ENCODE data around the genes TSC1, FAM163B and DBH.

DNA sequence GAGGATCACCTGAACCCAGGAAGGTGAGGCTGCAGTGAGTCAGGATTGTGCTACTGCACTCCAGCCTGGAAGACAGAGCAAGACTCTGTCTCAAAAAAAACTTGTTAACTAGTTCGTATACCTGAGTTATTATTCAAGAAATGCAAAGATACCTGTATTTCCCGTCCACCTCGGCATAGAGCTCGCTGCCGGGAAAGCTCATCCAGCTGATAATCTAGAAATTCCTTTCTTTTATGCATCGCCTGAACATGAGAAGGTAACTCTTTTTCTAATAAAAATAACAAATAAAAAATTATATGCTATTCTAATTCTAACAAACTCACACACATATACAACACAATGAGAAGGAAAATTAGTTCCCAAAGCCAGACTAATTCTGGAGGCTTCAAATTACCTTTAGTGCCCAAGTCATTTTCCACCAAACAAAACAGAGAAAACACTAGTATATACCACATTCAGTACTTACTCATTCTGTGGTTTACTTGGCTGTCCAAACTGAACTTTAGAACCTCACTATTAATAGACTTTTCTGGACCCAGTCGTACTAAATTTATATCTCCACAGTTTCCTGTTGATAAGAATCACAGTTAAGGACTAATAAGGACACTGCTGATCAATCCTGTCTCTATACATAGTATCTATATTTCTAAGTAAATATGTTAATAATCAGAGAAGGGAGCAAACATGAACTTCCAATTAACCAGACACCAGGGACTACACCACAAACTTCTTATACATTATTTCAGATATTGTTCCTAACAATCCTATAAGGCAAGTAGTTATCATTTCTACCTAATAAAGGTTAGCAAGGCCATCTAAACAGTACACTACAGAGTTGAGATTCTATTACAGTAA is 66.5 kb downstream of the SETX start:
- PRO-cap, 3 experiments, result no peak in any of the 3 experiments
- RAMPAGE, long total RNA, result no peak

GRCh38 chr9:132560521-132561260 is 21.7 kb upstream of the BARHL1 start:
- PRO-cap, 3 experiments, result no peak in any of the 3 experiments
- RAMPAGE, long total RNA, result no peak

DNA sequence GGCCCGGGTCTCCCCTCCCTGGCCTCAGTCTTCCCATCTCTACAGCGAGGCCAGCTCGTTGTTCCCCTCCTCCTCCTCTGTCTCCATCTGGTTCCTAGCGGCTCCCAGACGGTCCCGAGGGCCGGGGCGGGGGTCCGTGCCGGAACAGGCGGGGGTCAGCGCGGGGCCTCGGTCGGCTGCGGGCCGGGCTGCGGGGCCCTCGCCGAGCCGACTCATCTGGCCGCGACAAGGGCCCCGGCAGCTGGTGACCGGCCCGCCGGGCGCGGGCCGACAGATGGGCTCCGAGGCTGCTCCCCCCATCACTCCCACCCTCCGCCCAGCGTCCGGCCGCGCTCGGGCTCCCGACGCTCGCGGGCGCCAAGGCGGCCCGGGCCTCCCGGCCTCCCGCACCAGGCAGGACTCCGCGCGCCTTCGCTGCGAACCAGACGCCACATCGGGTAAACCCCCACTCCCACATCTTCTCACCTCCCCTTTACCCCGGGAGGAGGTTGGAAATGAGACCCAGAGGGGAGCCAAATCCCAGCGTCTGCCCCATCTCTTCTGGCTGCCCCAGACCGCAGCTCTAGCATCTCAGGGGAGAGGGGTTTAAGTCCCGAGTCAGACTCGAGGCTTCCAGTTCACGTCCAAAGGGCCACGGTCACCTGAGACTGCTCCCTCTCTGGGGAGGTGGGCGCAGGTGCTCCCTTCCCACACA is 8.2 kb downstream of the BARHL1 start:
- PRO-cap, 3 experiments, result no peak in any of the 3 experiments
- RAMPAGE, long total RNA, result no peak

- PRO-cap, 3 experiments, result no peak in any of the 3 experiments
- RAMPAGE, long total RNA, result no peak
These were observed 30.4 kb downstream of the DDX31 start for GRCh38 chr9:132639206-132639948.

DNA sequence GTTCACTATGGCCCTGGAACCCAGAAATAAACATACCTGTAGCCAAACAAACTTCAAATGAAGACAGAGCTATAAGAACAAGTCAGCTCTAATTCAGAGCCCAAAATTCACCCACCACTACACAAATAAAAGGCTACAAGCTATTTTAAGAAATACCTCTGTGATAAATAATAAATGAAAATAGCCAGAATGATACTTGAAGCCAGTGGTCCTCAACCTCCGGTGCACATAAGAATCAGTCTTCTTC is 2.4 kb downstream of the TSC1 start:
- PRO-cap, 3 experiments, result no peak in any of the 3 experiments
- RAMPAGE, long total RNA, result no peak

GRCh38 chr9:132944406-132945223 is at the start of gene TSC1:
Gene TSC1 (minus strand): TSS chr9:132944616.
- PRO-cap, 3 experiments, result peak in 3 of 3 experiments; most common plus-strand start chr9:132944955 (in 2); most common minus-strand start chr9:132944616 (in 3)
- RAMPAGE, long total RNA, result no peak

DNA sequence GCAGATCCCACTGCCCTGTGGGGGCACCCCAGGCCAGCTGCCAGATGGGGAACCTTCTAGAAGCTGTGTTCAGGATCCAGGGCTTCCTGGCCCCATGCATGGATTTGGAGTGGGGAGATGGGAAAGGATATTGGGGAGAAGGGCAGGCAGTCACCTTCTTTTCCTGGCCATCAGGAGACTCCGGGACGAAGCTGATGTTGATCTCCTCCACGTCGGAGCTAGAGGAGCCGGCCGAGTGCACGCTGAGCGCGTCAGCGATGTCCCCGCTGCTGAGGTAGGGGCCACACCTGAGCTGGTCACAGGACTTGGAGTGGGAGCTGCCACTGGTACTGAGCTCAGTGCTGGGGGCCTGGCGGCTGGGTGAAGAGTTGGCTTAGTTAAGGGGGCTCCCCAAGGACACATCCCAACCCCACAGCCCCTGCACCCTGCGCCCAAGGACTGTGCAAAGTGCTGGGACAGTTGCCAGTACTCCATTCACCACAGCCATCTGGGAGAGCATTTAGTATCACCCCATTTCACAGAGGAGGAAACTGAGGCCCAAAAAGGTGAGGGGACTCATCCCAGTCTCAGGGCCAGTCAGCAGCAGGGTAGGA is 19.2 kb downstream of the RALGDS start:
- PRO-cap, 3 experiments, result no peak in any of the 3 experiments
- RAMPAGE, long total RNA, result no peak

DNA sequence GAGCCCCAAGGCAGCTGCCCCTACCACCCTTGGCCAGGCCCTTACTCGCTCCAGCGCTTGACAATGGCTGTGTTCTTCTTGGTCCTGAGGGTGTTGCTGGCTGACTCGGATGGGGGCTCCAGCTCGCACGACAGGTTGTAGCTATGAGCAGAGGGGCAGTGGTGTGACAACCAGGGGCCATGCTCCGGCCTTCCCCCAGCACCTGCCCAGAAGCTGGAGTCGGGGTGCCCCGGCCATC is 18.7 kb downstream of the RALGDS start:
- PRO-cap, 3 experiments, result no peak in any of the 3 experiments
- RAMPAGE, long total RNA, result no peak

GRCh38 chr9:133107349-133107714 is 13.7 kb downstream of the RALGDS start:
- PRO-cap, 3 experiments, result no peak in any of the 3 experiments
- RAMPAGE, long total RNA, result no peak

DNA sequence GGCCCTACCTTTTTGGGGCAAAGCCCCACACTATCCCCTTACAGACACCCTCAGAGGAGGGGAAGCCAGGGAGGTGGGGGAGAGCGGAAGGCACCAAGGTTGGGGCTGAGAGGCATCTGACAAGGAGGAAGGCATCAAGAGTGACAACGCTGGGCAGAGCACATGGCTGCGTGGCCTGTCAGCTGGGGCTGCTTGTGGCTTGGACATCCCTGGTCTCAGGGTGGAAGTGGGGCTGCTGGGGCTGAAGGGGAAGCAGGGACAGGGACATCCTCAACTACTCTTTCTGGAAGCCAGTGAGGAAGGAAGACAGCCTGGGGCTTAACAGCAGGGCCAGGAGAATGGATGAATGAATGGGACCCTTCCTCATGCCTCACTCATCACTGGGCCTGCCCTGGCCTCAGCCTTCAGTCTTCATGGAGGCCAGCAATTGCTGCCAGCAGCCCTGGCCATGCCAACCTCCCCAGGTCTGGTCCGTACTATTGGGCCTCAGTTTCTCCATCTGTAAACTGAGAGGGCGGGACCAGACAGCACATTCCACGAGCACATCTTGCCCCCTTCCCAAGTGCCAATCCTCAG is 976 bp upstream of the RALGDS start:
- PRO-cap, 3 experiments, result no peak in any of the 3 experiments
- RAMPAGE, long total RNA, result no peak

DNA sequence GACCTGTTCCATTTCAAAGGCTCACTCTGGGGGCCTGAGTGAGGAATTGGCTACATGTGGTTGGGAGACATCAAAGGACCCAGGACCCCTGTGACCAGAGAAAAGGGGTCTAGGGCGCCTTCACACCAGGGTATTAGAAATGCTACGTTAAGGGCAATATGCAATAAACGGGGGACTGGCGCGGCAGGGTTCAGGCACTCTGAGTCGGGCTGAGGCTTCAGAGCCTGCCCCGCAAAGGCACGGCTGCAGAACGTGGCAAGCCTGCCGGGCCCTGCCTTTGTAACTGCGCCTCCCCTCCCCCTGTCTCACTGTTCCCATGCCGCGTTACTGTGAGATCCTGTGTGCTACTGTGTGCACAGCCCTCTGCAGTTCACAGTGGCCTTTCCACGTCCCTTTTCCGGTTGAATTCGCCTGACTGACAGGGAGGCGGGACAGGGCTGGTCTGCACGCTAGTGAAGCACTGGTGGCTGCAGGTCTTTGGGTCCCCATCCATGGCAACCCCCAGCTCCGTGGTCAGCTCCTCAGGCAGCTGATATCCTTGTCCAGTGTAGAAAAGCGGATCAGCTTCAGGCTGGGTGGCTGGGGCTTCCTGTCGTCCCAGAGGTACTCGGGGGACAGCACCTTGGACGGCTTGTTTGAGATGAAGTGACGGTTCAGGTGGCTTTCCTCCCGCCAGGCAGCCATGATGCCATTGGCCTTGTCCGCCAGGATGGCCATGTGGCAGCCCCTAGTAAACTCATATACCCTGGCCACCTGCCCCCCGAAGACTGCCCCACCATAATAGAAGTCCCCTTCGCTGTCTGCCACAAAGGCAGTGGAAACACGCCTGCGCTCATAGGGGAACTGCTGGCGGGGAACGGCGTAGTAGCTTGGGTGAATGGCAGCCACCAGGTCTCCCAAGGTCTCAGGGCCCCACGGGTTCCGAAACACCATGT is 10.4 kb downstream of the GBGT1 start:
- PRO-cap, 3 experiments, result peak in 1 of 3 experiments; most common minus-strand start position 399 of the sequence (in 1)
- RAMPAGE, long total RNA, result no peak

- PRO-cap, 3 experiments, result no peak in any of the 3 experiments
- RAMPAGE, long total RNA, result no peak
These were observed 24.8 kb upstream of the OBP2B start for GRCh38 chr9:133233592-133234572.

GRCh38 chr9:133273820-133274205 is 62.2 kb downstream of the SURF6 start:
- PRO-cap, 3 experiments, result no peak in any of the 3 experiments
- RAMPAGE, long total RNA, result no peak

DNA sequence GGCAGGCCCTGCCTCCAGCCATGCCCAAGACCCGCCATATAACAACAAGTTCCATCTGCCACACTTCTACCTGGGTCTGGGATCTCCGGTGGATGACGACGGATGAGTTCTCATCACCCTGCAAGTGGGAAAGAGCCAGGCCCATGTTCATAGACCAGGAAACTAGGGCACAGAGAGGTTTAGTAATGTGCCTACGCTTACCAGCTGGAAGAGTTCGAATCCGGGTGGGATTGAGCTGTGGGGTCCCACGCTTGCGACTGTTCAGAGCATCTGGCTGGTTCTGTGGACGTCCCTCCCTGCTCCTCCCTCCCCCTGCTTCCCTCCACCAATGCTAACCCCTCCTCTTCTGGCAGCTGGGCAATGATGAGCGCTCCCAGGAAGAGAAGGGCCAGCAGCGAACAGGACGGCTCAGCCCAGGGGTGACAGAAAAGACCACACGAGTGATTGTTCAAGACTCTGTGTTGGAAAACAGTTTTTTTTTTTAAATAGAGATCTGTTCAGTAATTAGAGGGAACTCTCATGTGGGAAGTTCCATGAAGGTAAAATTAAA is 7.0 kb downstream of the FAM163B start:
- PRO-cap, 3 experiments, result no peak in any of the 3 experiments
- RAMPAGE, long total RNA, result no peak

GRCh38 chr9:133609287-133609637 is at the start of gene FAM163B:
Gene FAM163B (minus strand): TSS chr9:133609389.
- PRO-cap, 3 experiments, result peak in 3 of 3 experiments; most common plus-strand start chr9:133609449 (in 2); most common minus-strand start chr9:133609389 (in 3)
- RAMPAGE, long total RNA, result no peak

DNA sequence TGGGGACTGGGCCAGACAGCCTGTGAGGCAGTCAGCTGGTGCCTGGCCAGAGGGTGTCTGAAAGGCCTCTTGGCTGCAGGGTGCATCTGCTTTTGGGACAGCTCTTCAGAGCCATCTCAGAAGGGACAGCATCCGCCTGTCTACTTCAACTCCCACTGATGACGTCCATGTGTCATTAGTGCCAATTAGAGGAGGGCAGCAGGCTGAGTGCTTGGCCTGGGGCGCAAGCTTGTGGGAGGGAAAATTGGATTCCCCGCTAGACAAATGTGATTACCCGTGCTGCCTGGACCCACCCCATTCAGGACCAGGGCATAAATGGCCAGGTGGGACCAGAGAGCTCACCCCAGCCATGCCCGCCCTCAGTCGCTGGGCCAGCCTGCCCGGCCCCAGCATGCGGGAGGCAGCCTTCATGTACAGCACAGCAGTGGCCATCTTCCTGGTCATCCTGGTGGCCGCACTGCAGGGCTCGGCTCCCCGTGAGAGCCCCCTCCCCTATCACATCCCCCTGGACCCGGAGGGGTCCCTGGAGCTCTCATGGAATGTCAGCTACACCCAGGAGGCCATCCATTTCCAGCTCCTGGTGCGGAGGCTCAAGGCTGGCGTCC is at the start of gene DBH:
DBH (plus strand) TSS at position 341 of the 605 bp plus-strand sequence.
- PRO-cap, 3 experiments, result no peak in any of the 3 experiments
- RAMPAGE, long total RNA, result no peak

- PRO-cap, 3 experiments, result no peak in any of the 3 experiments
- RAMPAGE, long total RNA, result no peak
These were observed 20.0 kb downstream of the DBH start for GRCh38 chr9:133655771-133656959.

DNA sequence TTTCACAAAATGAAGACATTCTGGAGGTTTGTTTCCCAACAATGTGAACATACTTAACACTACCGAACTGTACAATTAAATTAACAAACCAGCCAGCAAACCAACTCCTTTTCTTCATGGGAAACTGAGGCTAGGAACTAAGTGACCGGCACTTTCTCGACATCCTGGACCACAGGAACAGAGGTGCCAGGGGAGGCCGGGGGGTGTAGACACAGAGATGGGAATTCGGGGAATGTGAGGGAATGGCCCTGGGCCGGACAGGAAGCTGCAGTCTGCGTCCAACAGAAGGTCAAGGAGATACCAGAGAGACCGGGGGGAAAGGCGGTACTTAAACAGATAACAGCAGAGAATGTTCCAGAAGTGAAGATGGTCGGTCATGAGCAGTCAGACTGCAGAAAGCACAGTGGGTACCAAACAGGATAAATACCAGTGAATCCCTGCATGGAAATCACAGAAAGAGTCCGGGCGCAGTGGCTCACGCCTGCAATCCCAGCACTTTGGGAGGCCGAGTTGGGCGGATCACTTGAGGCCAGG is 40.3 kb downstream of the DBH start:
- PRO-cap, 3 experiments, result no peak in any of the 3 experiments
- RAMPAGE, long total RNA, result no peak

DNA sequence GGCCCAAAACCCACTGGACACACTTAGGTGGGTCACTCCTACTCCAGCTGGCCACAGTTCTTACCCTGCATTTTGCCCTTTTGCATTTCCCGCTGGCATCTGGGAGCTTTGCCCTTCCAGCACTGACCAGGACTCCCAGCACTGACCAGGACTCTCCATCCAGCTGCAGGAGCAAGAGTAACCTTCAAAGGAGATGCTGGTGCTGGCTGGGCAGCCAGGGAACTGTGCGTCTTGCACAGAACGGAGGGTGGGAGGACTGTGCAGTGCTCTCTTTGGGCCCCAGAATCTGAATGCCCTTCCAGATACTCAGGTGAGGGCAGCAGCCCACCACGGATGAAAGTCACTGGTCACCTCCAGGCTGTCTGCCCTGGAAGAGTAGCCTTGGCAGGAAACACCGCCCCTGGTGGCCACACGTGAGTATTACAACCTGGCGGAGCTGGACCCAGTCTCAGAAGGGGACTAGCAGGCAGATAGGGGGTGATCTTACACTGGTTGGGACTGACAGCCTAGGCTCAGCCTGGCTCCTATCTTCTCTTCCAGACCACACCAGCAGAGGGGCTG is 4.7 kb upstream of the SARDH start:
- PRO-cap, 3 experiments, result no peak in any of the 3 experiments
- RAMPAGE, long total RNA, result no peak

GRCh38 chr9:133788959-133789855 is 51.1 kb upstream of the SARDH start:
- PRO-cap, 3 experiments, result no peak in any of the 3 experiments
- RAMPAGE, long total RNA, result no peak